GM12878 (cell line): ENCODE measurements around the genes BHMT and FAM151B.

- RAMPAGE, long total RNA, result no peak
CAGE:
- cytosol, long polyA minus RNA, result no peak
- cytosol, long polyA plus RNA, result no peak
- long polyA plus RNA, result no peak
- nucleolus, long total RNA, result no peak
- nucleus, long polyA plus RNA, result no peak
- nucleus, long total RNA, result no peak
These were observed 497 bp upstream of the ZBED3 start for GRCh38 chr5:77087712-77087852.

GRCh38 chr5:77485200-77485494 lies 7.0 kb downstream of the WDR41 start:
- RAMPAGE, long total RNA, result no peak
CAGE:
- cytosol, long polyA minus RNA, result no peak
- cytosol, long polyA plus RNA, result no peak
- long polyA plus RNA, result no peak
- nucleolus, long total RNA, result no peak
- nucleus, long polyA plus RNA, result no peak
- nucleus, long total RNA, result no peak

DNA sequence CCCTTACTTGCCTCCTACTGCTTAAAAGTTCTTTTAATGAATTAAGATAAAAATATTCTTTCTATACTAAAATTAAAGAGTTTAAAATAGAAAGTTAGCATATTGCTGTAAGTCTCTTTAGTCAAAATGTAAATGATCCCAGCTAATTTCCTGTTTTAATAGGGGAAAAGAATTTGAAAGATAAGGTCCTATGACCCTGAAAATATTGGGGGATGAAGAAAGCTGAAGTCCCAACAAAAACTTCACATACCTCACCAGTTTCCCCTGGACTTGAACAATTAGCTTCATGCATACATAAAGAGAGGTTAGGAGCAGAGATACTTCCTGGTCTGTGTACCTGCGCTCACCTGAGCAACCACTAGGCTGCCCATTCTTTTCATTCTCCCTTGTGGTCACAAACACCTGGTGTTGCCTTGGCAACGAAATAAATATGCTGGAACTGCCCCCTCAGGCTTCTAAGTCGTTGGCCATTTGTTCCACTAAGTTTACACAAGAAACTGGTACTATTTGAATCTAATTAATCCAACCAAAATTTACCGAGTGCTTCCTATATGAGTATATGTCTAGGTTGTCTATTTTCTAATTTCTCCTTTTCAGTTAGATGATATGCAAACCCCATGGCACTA lies 18.2 kb downstream of the OTP start:
- RAMPAGE, long total RNA, result no peak
- RRBS, 2 experiments, result no CpG with 5 or more reads among the region's 4 CpGs
CAGE:
- cytosol, long polyA minus RNA, result no peak
- cytosol, long polyA plus RNA, result no peak
- long polyA plus RNA, result no peak
- nucleolus, long total RNA, result no peak
- nucleus, long polyA plus RNA, result no peak
- nucleus, long total RNA, result no peak

GRCh38 chr5:77972741-77973213 lies 196.6 kb upstream of the TBCA start:
- RAMPAGE, long total RNA, result no peak
- RRBS, 2 experiments, result 0 to 11% methylated on average over 1 of the region's 32 CpGs
CAGE:
- cytosol, long polyA minus RNA, result no peak
- cytosol, long polyA plus RNA, result no peak
- long polyA plus RNA, result no peak
- nucleolus, long total RNA, result no peak
- nucleus, long polyA plus RNA, result no peak
- nucleus, long total RNA, result no peak

DNA sequence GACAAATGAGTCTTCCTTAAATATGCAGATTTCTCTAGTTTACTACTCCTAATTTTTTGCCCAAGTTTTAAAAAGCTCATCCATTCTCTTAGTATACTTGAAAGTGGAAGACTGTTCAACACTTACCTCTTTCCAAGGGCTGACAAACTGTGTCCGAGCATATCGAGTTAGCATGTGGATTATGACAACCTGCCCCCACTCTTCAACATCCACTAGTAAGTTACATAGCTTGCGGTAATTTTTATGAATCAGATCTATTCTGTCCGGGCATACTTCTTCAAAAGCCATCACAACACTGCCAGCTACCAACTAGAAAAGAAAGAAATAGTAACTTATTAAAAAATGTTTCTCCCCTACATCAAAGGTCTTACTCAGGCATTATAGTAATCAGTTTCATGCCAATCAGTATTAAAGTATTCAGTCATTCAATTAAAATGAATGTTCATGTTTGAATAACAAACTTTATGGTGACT lies 78.5 kb downstream of the AP3B1 start:
- RAMPAGE, long total RNA, result no peak
- RRBS, 2 experiments, result no CpG with 5 or more reads among the region's 4 CpGs
CAGE:
- cytosol, long polyA minus RNA, result no peak
- cytosol, long polyA plus RNA, result no peak
- long polyA plus RNA, result no peak
- nucleolus, long total RNA, result no peak
- nucleus, long polyA plus RNA, result no peak
- nucleus, long total RNA, result no peak

DNA sequence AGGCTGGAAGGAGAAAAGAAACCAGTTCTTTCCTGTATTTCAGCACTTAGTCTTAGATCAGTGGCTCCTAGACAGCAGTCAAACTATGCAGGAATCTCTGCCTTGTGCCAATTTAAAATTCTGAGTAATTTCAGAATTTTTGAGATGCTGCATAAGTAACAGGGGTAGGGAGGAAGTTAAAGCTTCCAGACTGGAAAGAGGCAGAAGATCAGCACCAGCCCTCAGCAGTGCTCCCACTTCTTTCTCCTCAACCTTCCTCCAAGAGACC lies 141.9 kb downstream of the LHFPL2 start:
- RAMPAGE, long total RNA, result no peak
CAGE:
- cytosol, long polyA minus RNA, result no peak
- cytosol, long polyA plus RNA, result no peak
- long polyA plus RNA, result no peak
- nucleolus, long total RNA, result no peak
- nucleus, long polyA plus RNA, result no peak
- nucleus, long total RNA, result no peak

DNA sequence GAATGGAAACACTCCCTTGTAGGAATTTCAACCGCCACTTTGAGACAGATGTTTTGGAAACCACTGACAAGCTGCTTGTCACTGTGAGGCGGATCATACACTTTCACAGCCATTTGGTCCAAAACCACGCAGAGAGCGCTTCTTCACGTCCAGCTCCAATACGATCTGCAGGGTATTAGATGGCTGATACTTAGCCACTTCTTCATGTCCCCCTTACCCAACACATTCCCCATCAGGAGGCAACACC lies 103.6 kb downstream of the LHFPL2 start:
- RAMPAGE, long total RNA, result no peak
- RRBS, 2 experiments, result no CpG with 5 or more reads among the region's 6 CpGs
CAGE:
- cytosol, long polyA minus RNA, result no peak
- cytosol, long polyA plus RNA, result no peak
- long polyA plus RNA, result no peak
- nucleolus, long total RNA, result no peak
- nucleus, long polyA plus RNA, result no peak
- nucleus, long total RNA, result no peak

GRCh38 chr5:78646985-78647830 lies 1.4 kb downstream of the LHFPL2 start:
- RAMPAGE, long total RNA, result no peak
- RRBS, 2 experiments, result 7 to 57% methylated on average over 3 of the region's 19 CpGs
CAGE:
- cytosol, long polyA minus RNA, result no peak
- cytosol, long polyA plus RNA, result no peak
- long polyA plus RNA, result start-site peak on the minus strand at chr5:78647532-78647636, 22 and 22 reads in 2 replicates
- nucleolus, long total RNA, result no peak
- nucleus, long polyA plus RNA, result no peak
- nucleus, long total RNA, result no peak

- RAMPAGE, long total RNA, result no peak
- RRBS, 2 experiments, result no CpG with 5 or more reads among the region's 3 CpGs
CAGE:
- cytosol, long polyA minus RNA, result no peak
- cytosol, long polyA plus RNA, result no peak
- long polyA plus RNA, result no peak
- nucleolus, long total RNA, result no peak
- nucleus, long polyA plus RNA, result no peak
- nucleus, long total RNA, result no peak
These were observed 10.2 kb downstream of the ARSB start for GRCh38 chr5:78974944-78975217.

DNA sequence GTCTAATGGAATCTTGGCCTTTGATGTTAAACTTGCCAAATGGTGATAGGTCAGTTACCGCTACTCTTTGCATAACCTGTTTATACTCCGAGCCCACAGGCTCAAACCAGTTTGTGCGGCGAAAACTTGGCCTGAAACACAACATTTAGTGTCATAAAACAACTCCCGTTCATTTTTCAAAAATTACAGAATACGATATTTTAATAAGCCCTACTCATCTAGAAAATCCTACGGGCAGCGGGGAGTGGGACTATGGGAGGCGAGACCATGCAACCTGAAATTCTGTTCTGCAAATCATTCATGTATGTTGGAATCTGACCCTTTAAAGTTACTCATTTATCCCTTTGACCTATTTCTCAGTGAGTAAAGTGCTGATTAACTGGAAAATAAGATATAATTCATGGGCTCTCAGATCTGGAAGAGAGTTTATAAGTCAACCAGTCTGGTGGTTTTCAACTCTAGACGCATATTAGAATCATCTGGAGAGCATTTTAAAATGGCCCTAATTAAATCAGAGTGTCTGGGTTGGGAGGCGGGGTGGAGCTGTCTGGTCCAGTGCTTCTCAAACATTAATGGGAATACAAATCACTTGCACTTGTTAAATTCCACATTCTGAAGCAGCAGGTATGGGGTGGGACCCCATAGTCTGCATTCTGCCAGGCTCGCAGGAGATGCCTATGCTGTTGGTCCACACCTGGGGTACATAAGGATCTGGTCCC lies 38.4 kb downstream of the DMGDH start:
- RAMPAGE, long total RNA, result no peak
- RRBS, 2 experiments, result no CpG with 5 or more reads among the region's 12 CpGs
CAGE:
- cytosol, long polyA minus RNA, result no peak
- cytosol, long polyA plus RNA, result no peak
- long polyA plus RNA, result no peak
- nucleolus, long total RNA, result no peak
- nucleus, long polyA plus RNA, result no peak
- nucleus, long total RNA, result no peak

GRCh38 chr5:79081725-79082366 lies 12.3 kb downstream of the BHMT2 start:
- RAMPAGE, long total RNA, result no peak
- RRBS, 2 experiments, result no CpG with 5 or more reads among the region's 6 CpGs
CAGE:
- cytosol, long polyA minus RNA, result no peak
- cytosol, long polyA plus RNA, result no peak
- long polyA plus RNA, result no peak
- nucleolus, long total RNA, result no peak
- nucleus, long polyA plus RNA, result no peak
- nucleus, long total RNA, result no peak

- RAMPAGE, long total RNA, result no peak
- RRBS, 2 experiments, result no CpG with 5 or more reads among the region's 34 CpGs
CAGE:
- cytosol, long polyA minus RNA, result no peak
- cytosol, long polyA plus RNA, result no peak
- long polyA plus RNA, result no peak
- nucleolus, long total RNA, result no peak
- nucleus, long polyA plus RNA, result no peak
- nucleus, long total RNA, result no peak
These were observed at the start of gene BHMT for GRCh38 chr5:79111426-79112108. BHMT (plus strand) TSS chr5:79111809.

DNA sequence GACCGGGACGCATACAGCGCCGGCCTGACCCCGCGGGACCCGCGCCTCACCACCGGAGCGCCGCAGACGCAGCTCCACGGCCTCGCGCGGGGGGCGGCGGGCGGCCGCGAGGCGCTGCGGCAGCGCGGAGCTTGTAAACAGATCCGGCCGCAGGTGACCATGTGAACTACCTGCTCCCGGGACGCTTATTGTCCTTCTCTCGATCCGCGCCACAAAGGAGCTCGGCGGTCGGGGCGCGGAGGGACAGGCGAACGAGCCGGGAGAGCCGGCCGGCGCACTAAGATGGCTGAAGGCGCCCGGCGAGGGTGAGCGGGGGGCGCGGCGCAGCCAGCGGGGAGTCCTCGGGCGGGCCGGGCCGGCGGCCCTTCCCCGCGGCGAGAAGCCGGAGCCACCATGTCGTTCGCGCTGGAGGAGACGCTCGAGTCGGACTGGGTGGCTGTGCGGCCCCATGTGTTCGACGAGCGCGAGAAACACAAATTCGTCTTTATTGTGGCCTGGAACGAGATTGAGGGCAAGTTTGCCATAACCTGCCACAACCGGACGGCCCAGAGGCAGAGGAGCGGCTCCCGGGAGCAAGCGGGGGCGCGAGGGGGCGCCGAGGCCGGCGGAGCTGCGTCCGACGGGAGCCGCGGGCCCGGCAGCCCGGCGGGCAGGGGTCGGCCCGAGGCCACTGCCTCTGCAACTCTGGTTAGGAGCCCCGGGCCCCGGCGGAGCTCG lies 485 bp downstream of the JMY start:
- RAMPAGE, long total RNA, result no peak
- RRBS, 2 experiments, result 2% methylated on average over 48 of the region's 98 CpGs
CAGE:
- cytosol, long polyA minus RNA, result no peak
- cytosol, long polyA plus RNA, result no peak
- long polyA plus RNA, result no peak
- nucleolus, long total RNA, result no peak
- nucleus, long polyA plus RNA, result no peak
- nucleus, long total RNA, result no peak

GRCh38 chr5:79547124-79547448 lies 33.2 kb upstream of the HOMER1 start:
- RAMPAGE, long total RNA, result no peak
- RRBS, 2 experiments, result no CpG with 5 or more reads among the region's 2 CpGs
CAGE:
- cytosol, long polyA minus RNA, result no peak
- cytosol, long polyA plus RNA, result no peak
- long polyA plus RNA, result no peak
- nucleolus, long total RNA, result no peak
- nucleus, long polyA plus RNA, result no peak
- nucleus, long total RNA, result no peak

DNA sequence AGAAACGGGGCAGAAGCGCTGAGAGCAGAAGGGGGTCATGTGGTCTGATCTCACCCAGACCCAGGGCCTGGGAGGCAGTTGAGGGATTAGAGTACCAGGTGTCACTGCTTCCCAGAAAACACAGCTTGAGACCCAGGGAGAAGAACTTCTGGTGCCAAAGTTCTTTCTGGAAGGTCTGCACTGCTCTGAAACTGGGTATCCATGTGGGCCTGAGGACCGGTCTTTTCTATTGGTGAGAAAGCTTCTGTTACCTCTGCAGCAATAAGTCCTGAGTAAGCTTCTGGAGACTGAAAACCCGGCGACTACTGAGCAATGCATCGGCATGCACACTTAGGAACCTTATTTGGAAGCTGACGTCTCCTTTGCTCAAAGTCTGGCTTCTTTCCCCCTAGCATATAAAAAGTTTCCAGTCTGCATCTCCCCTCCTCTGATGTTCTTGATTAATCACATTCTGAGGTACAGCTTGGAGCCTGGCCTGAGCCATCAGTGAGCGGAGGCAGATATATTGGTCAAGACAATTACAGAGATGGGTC lies 140.9 kb downstream of the MTX3 start:
- RAMPAGE, long total RNA, result no peak
- RRBS, 2 experiments, result no CpG with 5 or more reads among the region's 8 CpGs
CAGE:
- cytosol, long polyA minus RNA, result no peak
- cytosol, long polyA plus RNA, result no peak
- long polyA plus RNA, result no peak
- nucleolus, long total RNA, result no peak
- nucleus, long polyA plus RNA, result no peak
- nucleus, long total RNA, result no peak

DNA sequence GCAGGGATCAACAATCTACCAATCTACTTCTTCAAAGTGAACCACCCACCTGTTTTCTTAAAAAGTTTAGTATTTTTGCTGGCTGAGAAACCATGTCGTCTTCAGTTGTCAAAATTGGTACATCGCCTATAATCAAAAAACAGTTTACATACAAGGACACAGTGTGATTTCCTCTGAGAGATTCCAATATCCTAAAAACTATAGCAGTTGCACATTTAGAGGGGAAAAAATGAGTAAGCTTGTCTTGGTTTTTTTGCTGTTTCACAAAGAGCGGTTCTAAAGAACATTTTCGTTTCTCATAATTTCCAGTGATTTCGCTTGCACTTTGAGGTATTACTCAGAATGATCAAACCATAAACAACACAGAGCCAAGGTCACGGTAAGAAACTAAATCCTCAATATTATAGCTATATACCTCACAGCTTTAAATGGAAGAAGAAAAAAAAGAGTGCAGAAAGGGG lies 921 bp downstream of the MTX3 start:
- RAMPAGE, long total RNA, result no peak
- RRBS, 2 experiments, result no CpG with 5 or more reads among the region's 6 CpGs
CAGE:
- cytosol, long polyA minus RNA, result no peak
- cytosol, long polyA plus RNA, result no peak
- long polyA plus RNA, result no peak
- nucleolus, long total RNA, result no peak
- nucleus, long polyA plus RNA, result no peak
- nucleus, long total RNA, result no peak

DNA sequence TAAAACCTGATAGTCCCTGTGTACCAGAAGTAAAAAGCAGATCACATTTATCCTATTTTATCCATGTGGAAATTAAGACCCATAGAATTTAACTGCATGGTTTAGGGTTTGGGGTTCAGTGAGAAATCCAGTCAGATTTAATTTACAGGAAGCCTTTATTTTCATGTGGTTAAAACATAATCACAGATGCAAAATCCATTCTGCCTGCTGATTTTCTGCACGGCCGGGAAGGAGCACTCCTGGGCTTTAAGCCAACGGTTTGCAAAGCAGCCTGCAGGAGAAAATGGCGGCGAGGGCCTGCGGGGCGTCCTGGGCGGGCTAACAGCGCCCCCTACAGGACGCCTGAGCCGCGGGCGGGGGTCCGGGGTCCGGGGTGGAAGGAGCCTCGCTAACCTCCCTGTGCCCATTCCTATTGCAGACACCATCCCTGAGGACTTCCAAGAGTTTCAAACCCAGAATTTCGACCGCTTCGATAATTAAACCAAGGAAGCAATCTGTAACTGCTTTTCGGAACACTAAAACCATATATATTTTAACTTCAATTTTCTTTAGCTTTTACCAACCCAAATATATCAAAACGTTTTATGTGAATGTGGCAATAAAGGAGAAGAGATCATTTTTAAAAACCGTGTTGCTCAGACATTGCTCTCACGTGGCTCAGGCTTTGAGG lies 47.6 kb downstream of the THBS4 start:
- RAMPAGE, long total RNA, result no peak
- RRBS, 2 experiments, result no CpG with 5 or more reads among the region's 23 CpGs
CAGE:
- cytosol, long polyA minus RNA, result no peak
- cytosol, long polyA plus RNA, result no peak
- long polyA plus RNA, result no peak
- nucleolus, long total RNA, result no peak
- nucleus, long polyA plus RNA, result no peak
- nucleus, long total RNA, result no peak

GRCh38 chr5:80140896-80141680 lies 105.9 kb downstream of the THBS4 start:
- RAMPAGE, long total RNA, result no peak
- RRBS, 2 experiments, result 83 to 95% methylated on average over 3 to 5 of the region's 14 CpGs
CAGE:
- cytosol, long polyA minus RNA, result start-site peak on the minus strand at chr5:80140924-80140931, 32 reads
- cytosol, long polyA plus RNA, result no peak
- long polyA plus RNA, result no peak
- nucleolus, long total RNA, result no peak
- nucleus, long polyA plus RNA, result no peak
- nucleus, long total RNA, result no peak

- RAMPAGE, long total RNA, result no peak
- RRBS, 2 experiments, result no CpG with 5 or more reads among the region's 7 CpGs
CAGE:
- cytosol, long polyA minus RNA, result no peak
- cytosol, long polyA plus RNA, result no peak
- long polyA plus RNA, result no peak
- nucleolus, long total RNA, result no peak
- nucleus, long polyA plus RNA, result no peak
- nucleus, long total RNA, result no peak
These were observed 72.8 kb downstream of the SERINC5 start for GRCh38 chr5:80182795-80183638.

DNA sequence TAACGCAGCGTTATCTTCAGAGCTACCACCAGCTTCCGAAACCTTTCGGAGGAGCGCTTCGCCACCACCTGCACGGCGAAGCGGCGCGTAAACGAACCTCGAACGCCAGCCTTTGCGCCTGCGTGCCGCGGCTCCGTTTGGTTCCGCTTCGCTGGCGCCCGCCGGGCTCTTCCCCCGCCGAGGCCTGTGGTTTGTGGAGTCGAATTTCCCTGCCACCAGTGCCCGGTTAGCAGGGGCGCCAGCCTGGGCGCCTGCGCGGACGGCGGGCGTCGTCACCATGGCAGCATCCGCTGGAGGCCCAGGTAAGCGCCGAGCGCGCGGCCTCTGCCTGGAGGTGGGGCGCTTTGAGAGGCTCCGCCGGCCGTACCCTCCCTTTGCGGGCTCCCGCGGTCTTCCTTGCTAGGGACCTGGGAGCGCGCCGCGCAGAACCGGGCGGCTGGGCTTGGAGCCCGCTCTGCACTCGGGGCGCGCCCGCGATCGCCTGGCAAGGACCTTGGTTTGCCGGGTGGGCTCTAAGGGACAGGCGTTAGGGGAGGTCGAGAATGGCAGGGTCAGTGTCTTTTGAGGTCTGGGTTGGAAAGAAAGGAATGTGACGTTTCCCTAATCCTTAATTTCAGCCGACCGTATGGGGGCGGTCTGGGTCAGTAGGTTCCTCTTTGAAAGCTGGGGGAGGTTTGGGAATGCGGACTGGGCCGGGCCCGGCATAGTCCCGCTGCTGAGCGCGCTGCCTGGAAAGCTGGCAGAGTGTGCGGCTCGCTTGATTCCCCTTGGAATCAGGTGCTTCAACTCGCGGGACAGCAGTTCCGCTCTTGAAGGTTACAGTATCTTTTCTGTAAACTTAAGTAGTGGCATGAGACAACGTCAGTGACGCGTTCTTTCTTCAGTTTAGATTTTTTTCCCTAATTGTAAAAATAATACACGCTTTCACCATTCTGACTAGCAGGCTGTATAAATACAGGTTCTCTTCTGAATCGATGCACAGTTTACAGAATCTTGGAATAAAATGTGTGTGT lies at the start of gene FAM151B:
Gene FAM151B, plus strand, starts transcription at position 254 of the 1,013 bp plus-strand sequence.
- RAMPAGE, long total RNA, result no peak
- RRBS, 2 experiments, result 2 to 6% methylated on average over 23 of the region's 85 CpGs
CAGE:
- cytosol, long polyA minus RNA, result no peak
- cytosol, long polyA plus RNA, result no peak
- long polyA plus RNA, result no peak
- nucleolus, long total RNA, result no peak
- nucleus, long polyA plus RNA, result no peak
- nucleus, long total RNA, result no peak